ENCODE results near the gene MANEA.

- PRO-cap, result no peak
These were observed 19.8 kb upstream of the UBE2J1 start for GRCh38 chr6:89372095-89373026.

GRCh38 chr6:89562475-89562840 lies 76.1 kb downstream of the LYRM2 start:
- PRO-cap, result no peak

GRCh38 chr6:89656571-89657075 lies 18.1 kb upstream of the LYRM2 start:
- PRO-cap, result no peak

GRCh38 chr6:89690656-89691030 lies 52.1 kb upstream of the LYRM2 start:
- PRO-cap, result no peak

GRCh38 chr6:89910250-89910618 lies 16.0 kb downstream of the GJA10 start:
- PRO-cap, result no peak

DNA sequence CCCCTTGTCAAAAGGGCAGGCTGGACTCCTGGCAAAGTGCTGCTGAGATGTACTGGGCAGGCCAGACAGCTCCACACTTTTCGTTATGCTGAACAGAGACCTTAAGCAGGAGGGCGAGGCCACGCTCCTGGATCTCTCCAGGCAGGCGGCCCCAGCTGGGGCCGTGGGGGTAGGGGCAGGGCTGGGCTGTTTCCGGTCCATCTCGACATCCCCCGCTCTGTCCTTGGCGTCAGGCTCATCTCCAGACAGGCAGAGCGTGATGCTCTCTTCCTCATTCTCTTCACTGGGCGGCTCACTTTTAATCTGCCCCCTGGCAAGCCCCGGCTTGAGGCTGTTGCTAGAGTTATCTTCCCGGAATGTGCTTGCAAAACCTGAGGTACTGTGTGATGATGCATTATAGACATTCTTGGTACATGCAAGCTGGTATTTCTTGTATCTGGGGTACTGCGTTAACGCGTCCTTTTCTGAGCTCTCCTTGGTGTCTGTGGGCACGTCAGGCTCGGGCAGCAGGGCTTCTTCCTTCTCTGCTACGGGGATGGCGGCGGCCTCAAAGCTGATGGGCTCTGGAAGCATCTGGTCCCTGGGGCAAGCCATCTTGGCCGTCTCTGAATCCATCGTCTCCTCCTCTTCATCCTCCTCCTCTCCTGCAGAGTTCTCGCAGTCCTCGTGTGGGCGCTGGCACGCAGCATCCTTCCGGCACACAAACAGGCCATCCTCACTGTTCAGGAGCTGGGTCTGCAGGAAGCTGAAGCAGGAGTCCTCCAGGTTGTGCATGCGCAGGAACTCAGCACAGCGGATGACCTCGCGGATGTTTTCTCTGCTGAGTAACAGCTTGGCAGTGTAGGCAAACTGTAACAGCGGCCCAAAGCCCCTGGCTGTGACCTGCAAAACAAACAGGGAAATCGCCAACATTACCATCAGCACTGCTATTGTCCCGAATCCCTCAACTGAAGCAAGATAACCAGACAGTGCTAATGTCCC lies 57.0 kb downstream of the GJA10 start:
- PRO-cap, result no peak

- PRO-cap, result no peak
These were observed 91.6 kb downstream of the GJA10 start for GRCh38 chr6:89985681-89986378.

- PRO-cap, result bidirectional peak, plus-strand start at chr6:90274764, minus-strand start at chr6:90274533
These were observed 22.1 kb downstream of the BACH2 start for GRCh38 chr6:90274405-90275137.

DNA sequence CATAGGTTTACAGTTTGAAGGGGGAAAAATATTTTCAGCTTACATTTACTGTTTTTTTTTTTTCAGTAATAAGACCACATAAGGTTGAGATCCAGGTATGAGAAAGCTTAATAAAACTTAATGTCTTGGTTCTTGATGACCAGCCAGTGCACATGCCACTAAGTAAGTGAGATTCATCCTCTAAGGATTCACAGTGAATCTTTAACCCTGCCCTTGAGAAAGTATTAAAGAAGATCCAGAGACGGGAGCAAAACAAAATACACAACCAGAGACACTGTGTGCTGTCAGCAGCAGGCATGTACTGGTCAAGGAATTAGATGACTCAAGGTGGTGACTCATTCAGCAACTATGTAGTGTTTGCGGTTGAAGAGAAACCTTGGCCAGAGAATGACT lies 72.2 kb upstream of the BACH2 start:
- PRO-cap, result no peak

- PRO-cap, result no peak
These were observed 117.0 kb downstream of the MAP3K7 start for GRCh38 chr6:90469847-90470273.

- PRO-cap, result no peak
These were observed 50.3 kb downstream of the MAP3K7 start for GRCh38 chr6:90536442-90537022.

- PRO-cap, result no peak
These were observed 544.0 kb downstream of the EPHA7 start for GRCh38 chr6:92875233-92875791.

- PRO-cap, result bidirectional peak, plus-strand start at chr6:95577543, minus-strand start at chr6:95577418
These were observed at the start of gene MANEA for GRCh38 chr6:95577200-95578353. Gene MANEA, plus strand, starts transcription at chr6:95577535.

- PRO-cap, result no peak
These were observed 510 bp upstream of the FHL5 start for GRCh38 chr6:96562316-96562920.

DNA sequence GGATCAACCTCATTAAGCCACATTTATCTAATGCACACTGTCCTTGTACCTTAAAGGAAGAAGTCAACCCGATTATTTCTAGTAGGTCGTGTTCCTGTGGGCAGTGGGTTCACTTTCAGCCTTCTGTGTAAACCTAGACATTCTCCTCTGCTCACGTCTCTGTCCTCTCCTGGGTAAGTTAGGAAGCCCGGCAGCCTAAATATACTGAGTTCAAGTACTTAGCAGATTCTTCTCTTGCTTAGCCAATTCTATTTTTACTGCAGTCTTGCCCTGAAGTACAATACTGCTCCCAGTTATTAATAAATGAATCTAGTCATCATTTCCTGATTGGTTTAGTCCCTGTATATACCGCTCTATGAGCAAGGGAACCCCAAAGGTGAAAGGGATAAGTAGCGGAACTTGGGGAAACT lies 14.6 kb upstream of the GPR63 start:
- PRO-cap, result no peak

GRCh38 chr6:96897261-96897601 lies 460 bp downstream of the NDUFAF4 start:
- PRO-cap, result bidirectional peak, plus-strand start at chr6:96897476, minus-strand start at chr6:96897427

- PRO-cap, result no peak
These were observed 756.9 kb upstream of the MMS22L start for GRCh38 chr6:98039831-98040332.

- PRO-cap, result no peak
These were observed 13.6 kb downstream of the POU3F2 start for GRCh38 chr6:98847843-98848555.

- PRO-cap, result no peak
These were observed 10.5 kb upstream of the COQ3 start for GRCh38 chr6:99404349-99405009.

DNA sequence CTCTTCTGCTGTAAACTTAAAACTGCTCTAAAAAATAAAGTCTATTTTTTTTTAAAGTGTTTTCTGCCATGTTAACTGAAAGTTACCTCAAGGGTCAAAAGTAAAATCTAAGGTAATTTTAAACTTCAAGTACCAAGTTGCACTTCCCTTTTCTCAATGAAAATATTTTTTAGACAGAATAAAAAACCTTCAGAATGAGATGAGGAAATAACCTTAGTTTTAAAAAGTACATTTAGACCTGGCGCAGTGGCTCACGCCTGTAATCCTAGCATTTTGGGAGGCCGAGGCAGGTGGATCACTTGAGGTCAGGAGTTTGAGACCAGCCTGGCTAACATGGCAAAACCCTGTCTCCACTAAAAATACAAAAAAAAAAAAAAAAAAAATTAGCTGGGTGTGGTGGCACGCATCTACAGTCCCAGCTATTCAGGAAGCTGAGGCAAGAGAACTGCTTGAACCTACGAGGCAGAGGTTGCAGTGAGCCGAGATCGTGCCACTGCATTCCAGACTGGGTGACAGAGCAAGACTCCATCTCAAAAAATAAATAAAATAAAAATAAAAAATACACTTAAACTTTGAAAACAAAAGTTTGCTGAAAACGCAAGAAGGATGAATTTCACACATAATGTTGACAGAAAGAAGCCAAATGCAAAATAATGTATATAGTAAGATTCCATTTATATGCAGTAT lies 30.3 kb downstream of the USP45 start:
- PRO-cap, result unidirectional peak, plus-strand start at position 192 of the sequence; unidirectional peak, plus-strand start at position 439 of the sequence

All from colic lymph node (tissue), 1 donor.